Pericardium fibroblast (primary cell): ENCODE results near the genes DCAF11 and NFATC4.

GRCh38 chr14:23483321-23483718 is 13.8 kb downstream of the NGDN start:
- RAMPAGE, long total RNA: no peak

- RAMPAGE, long total RNA: no peak
Observed at GRCh38 chr14:23512044-23512676, 39.4 kb downstream of the ZFHX2 start.

DNA sequence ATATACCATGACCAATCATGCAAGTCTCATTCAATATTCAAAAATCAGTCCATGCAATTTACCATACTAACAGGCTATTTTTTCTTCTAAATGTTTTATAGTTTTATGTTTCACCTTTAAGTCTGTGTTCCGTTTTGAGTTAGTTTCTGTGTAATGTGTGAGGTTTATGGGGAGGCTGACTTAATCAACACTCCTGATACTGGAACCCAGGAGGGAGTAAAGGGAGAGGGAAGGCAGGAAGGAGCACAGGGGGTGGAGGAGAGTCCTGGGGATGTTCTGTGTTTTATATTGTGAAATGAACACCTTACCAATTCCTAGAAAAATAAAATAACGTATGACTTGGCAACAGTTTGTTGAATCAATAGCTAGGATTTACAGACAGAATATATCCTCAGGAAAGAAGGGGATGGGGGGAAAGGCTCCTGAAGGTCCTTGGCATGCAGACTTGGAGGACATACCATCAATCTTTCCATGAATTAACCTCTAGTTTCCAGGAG is 22.2 kb upstream of the DHRS2 start:
- RAMPAGE, long total RNA: no peak

DNA sequence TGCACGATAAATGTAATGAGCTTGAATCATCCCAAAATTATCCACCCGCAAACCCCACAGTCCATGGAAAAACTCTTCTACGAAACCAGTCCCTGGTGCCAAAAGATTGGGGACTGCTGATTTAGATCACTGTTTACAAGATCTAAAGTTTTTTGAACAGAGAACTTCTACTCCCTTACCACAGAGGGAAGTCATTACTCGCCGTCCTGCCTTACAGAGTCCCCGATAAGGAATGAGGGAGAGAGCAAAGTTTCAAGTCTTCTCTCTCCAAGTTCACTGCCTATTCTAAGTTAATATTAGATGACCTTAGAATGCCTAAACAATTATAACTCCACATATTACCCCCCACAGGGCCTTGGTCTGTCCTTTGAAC is 21.8 kb upstream of the DHRS4 start:
- RAMPAGE, long total RNA: no peak

GRCh38 chr14:24071751-24072846 is 737 bp downstream of the CPNE6 start:
- RAMPAGE, long total RNA: no peak

GRCh38 chr14:24114548-24115096 is at the start of gene DCAF11:
TSS of gene DCAF11 (plus strand) at chr14:24114777.
- RAMPAGE, long total RNA: no peak

DNA sequence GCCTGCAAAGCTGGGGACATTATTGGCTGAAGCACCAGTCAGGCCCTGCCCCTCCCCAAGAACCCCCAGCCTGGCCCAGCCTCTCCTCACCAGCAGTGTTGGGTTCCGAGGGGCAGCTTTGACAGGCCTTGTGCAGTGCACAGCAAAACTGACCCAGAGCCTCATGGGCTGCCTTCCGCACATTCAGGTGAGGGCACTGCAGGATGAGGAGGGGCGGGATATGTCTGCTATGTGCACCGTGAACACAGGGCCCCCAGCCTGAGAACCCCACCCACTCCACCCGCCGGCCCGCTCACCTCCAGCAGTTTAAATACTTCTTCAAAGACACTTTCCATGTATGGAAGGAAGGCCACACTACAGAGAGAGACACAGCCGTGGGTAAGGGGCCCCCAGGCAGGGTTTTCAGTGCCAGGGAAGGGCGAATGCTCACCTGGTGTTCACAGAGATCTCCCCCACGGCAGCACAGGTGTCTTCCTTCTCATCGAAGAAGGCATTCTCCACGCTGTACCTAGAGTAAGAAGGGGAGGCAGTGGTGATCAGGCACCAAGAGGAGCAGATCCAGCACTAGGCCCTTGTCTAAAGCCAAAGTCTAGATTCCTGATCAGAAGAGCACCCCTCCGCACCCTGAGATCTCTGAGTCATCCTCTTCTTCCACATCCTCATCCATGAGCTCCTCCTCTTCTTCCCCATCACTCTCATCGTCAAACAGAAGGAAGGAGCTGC is 5.3 kb downstream of the IPO4 start:
- RAMPAGE, long total RNA: no peak

DNA sequence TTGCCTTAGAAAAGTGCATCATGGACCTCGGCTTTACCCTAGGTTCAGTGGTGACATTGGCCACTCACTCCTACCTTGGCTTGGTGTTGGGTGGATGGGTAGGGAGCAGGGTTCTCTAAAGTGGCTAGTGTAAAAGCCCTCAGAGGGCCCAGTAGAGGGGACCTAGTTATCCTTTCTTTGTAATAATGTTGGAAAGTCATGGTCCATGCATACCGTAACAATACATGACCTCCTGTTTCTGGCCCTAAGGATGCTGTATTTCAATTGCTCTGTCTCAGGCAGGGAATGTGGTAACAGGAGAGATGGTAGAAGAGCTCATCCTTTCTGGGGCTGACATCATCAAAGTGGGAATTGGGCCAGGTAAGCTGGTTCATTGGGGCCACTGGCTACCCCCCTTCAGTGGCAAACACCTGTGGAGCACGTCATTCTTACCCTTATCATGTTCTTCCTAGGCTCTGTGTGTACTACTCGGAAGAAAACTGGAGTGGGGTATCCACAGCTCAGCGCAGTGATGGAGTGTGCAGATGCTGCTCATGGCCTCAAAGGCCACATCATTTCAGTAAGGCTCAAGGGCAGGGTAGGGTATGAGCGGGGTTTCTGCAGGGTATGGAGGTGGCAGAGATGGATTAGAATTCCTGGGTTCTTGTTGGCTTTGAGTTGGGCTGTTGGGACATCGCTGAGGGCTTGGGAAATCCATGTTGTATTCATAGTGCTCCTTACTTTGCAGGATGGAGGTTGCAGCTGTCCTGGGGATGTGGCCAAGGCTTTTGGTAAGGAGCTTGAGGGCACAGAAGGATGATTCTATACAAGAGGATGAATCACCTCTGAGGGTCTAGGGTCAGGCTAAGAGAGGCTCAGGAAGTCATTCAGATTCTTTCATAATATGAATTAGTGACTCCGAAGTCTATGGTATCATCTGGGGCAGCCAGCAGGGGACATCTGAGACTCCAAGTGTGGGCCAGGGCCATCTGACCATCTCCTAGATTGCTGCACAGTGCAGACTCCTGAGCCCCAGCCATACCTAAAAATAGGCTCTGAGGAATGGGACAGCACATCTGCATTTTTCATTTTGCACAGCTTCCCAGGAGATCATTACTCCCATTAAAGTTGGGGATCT is 4.4 kb downstream of the GMPR2 start:
- RAMPAGE, long total RNA: no peak

DNA sequence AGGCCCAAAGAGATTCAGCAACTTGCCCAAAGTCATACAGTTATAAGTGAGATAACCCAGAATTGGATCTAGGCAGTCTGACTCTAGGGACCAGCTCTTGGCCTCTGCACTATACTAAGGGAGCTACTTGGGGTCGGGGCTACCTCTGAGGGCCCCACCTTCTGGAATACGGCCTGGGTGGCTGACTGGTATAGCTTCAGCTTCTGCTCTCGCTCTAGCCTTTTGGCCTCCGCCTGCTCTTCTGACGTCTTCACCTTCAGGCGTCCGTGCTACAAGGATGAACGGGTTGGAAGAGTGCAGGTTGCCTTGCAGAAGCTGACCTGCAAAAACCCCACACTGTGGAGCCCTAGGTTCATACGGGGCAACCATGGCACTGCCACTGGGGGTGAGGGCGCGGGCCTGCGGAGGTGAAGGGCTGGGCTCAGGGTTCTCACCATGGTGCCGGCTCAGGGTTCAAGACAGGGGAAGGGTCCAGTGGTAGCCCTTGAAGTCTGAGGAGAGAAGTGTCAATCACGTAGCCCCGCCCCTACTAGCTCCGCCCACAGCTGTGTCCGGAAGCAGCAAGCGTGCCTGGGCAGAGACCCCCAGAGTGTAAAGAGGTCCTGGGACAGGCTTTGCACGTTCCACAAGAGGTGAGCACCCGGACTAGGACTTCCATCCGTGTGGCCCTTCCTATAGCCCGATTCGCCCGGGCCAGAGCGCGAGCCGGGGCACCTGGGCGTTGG is 556 bp downstream of the RABGGTA start:
- RAMPAGE, long total RNA: start-site peak on the plus strand centred at position 546 of the sequence, 18 bp wide, 250 and 96 reads in 2 replicates

GRCh38 chr14:24278903-24279955 is 7.8 kb upstream of the RABGGTA start:
- RAMPAGE, long total RNA: no peak

- RAMPAGE, long total RNA: no peak
Observed at GRCh38 chr14:24297380-24298242, 2.0 kb downstream of the DHRS1 start.

DNA sequence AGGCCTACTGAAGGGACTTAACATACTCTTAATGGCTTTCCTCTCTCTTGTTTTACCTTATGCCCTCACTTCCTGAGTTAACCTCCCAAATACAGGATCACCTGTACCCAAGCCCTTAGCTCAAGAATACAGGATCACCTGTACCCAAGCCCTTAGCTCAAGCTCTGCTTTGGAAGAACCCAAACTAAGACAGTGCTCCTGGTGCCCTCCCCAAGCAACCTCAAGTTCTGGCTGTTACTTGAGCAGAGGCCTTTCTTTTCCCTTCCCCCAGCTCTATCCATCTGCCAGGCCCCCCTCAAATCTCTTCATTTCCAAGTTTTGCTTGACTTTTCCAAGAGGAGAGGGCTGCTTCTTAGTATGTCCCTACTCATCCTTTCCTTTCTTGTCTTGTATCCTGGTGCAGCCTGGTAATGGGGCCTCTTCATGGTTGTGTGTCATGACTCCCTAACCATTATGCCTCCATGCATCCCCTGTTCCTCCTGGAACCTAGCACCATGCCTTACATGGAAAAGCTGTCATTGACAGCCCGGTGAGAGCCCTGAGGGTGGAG is 687 bp upstream of the LTB4R2 start:
- RAMPAGE, long total RNA: no peak

DNA sequence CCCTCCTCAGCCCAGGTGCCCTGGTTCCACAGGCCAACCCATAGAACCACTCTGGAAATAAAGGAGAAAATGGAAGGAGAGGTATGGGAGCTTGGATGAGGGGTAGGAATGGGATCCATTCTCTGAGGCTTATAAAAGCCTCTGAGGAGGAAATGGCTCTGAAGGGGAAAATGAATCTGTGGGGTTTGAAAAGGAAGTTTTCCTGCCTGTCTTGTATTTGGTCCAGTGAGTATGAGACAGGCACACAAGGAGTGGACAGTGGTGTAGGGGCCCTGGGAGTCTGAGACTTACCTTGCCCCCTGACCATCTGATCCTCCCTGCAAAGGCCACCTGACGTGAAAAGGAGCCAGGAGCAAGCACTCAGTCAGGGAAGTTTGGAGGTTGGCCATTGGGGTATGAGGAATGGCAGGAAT is 866 bp downstream of the LTB4R start:
- RAMPAGE, long total RNA: no peak

DNA sequence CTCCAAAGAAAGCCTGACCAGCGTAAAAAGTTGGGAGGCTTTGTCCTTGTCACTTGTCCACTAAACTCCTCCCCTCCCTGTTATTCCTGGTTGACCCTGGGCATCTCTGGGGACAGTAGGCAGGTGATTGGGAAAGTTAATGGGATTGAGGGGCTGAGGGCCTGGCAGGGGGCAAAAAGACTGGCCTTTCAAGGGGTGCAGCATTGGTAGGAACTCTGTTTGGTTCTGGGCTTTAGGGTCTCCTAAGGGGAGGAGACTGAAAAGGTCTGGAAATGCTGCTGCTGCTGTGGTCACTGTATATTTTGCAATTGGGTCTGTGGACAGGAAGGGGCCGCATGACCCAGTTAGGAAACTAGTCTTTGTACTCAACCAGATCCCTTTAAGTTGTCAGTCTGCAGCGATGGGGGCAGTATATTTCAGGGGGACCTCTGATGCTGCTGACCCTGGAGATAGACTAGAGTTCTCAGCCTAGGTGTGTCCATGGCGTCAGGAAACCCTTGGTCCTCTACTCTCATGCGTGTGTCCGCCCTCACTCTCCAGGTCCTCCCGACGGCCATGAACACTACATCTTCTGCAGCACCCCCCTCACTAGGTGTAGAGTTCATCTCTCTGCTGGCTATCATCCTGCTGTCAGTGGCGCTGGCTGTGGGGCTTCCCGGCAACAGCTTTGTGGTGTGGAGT is 3.9 kb downstream of the LTB4R start:
- RAMPAGE, long total RNA: no peak

GRCh38 chr14:24346891-24347626 is 7.3 kb upstream of the RIPK3 start:
- RAMPAGE, long total RNA: no peak

DNA sequence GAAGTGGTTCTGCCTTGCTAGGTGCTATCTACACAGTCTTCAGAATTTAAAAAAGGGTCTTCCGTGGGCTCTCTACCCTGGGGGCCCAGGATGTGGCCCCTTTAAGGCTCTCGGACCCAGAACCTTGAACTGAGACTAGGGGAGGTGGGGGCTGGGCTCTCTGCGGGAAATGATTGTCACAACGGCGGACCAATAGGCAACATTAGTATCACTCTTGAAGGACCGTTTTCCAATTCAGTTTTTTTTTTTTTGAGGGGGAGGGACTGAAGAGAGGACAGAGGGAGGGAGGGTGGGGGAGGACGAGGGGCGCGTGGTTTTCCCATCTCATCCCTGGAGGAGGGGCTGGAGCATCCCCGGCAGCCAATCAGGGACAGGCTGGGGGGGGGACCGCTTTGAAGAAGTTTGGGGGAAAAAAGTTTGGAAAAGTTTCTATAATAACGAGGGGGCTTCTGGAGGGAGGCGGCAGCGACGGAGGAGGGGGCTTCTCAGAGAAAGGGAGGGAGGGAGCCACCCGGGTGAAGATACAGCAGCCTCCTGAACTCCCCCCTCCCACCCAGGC is at the start of gene NFATC4:
Gene NFATC4 (plus strand): TSS at position 430 of the 559 bp plus-strand sequence.
- RAMPAGE, long total RNA: no peak

GRCh38 chr14:24380298-24380520 is 12.2 kb downstream of the NFATC4 start:
- RAMPAGE, long total RNA: no peak

- RAMPAGE, long total RNA: no peak
Observed at GRCh38 chr14:24436276-24437278, 6.0 kb downstream of the SDR39U1 start.

DNA sequence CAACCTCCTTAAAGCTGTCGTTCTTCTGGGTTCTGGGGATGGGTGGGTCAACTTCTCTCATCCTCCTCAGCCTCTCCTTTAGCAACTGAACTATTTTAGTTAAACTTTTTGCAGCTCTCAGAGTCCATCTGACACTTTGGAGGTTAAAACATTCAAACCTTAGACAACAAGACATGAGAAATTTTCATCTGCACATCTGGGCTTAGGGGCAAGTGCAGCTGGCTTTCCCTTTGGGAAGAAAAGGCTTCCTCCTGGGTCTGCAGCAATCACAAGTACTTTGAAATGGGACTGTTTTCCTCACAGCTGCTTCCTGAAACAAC is 16.0 kb upstream of the SDR39U1 start:
- RAMPAGE, long total RNA: no peak

DNA sequence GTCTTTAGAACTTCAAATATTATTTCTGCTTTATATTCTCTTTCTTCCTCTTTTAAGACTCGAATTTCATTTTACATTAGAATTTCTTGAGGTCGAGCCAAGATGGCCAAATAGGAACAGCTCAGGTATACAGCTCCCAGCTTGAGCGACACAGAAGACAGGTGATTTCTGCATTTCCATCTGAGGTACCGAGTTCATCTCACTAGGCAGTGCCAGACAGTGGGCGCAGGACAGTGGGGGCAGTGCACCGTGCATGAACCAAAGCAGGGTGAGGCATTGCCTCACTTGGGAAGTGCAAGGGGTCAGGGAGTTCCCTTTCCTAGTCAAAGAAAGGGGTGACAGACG is 17.8 kb upstream of the CMA1 start:
- RAMPAGE, long total RNA: no peak